ENCODE results near the genes HACD3, SLC24A1 and RPL4.

DNA sequence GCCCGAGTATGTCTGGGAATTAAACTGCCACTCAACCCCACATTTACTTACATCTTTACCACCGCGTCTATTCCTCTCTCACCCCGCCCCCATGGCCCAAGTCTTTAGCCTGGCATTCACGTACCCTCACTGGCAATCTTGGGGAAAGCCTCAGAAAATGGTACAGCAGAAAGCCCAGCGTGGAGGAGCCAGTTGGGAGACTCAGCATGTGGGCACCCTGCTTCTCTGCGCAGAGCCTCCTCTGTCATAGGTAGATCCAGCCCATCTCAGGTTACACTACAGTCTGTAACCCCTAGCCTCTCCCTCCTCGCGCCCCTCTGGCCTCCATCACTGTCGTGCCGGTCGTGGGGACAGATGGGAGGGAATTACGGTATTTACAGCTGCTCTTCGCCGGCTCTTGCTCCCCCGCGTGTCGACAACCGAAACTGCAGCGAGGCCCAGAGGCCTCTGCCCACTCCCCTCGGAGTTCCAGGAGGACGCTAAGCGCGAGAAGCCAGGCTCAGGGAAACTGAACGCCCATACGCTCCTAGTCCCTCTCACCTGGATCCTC is 6.3 kb upstream of the ANKDD1A start:
- RRBS: no CpG with 5 or more reads among the region's 26 CpGs

DNA sequence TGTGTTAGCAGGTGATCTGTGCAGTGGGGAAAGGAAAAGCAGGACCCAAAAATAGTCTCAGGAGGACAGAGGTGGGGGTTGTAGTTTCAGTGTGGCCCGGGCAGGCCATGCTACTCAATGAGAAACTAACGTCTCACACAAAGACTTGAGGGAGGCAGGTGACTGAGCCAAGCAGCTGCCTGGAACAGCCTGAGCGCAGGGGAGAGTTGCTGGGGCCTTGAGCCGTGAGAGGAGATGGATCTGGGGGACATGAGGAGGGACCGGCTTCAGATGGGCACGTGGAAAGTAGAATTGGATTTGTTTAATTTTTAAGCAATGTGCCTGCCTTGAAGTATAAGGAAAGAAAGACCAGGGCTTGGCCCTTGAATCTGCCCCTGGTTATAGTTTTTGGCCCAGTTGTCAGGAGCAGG is 18.6 kb downstream of the ANKDD1A start:
- RRBS: no CpG with 5 or more reads among the region's 6 CpGs

- RRBS: no CpG with 5 or more reads among the region's 9 CpGs
Observed at GRCh38 chr15:64985330-64985960, 4.3 kb downstream of the SPG21 start.

- RRBS: no CpG with 5 or more reads among the region's 5 CpGs
Observed at GRCh38 chr15:65009370-65010019, 19.8 kb upstream of the SPG21 start.

GRCh38 chr15:65049135-65050083 is 4.2 kb downstream of the SLC51B start:
- RRBS: no CpG with 5 or more reads among the region's 32 CpGs

- RRBS: no CpG with 5 or more reads among the region's 7 CpGs
Observed at GRCh38 chr15:65068705-65069250, 987 bp upstream of the RASL12 start.

GRCh38 chr15:65128896-65129401 is 4.7 kb downstream of the PDCD7 start:
- RRBS: no CpG with 5 or more reads among the region's 6 CpGs

GRCh38 chr15:65244273-65244752 is 33.0 kb upstream of the CILP start:
- RRBS: no CpG with 5 or more reads among the region's 6 CpGs

- RRBS: 0% methylated on average over 5 of the region's 22 CpGs
Observed at GRCh38 chr15:65287001-65287199, 217 bp upstream of the PARP16 start.

- RRBS: no CpG with 5 or more reads among the region's 2 CpGs
Observed at GRCh38 chr15:65411748-65411961, 11.1 kb downstream of the IGDCC4 start.

- RRBS: 2% methylated on average over 48 of the region's 79 CpGs
Observed at GRCh38 chr15:65530279-65530952, at the start of gene HACD3. Gene HACD3 (plus strand): TSS chr15:65530463.

DNA sequence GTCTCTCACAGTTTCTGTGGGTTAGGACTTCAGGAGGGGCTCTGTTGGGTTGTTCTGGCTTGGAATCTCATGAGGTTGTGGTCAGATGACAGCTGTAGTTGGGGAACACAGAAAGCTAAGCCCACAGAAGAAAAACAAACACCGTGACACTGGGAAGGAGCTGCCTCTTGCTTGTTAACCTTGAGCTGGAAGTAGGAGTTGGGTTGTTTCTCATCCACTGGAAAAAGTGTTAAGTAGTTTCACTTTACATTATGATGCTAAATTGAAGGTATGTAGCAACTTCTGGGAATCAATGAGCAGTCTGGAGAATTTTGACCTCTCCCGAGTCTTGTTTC is 20.4 kb downstream of the HACD3 start:
- RRBS: no CpG with 5 or more reads among the region's 2 CpGs

DNA sequence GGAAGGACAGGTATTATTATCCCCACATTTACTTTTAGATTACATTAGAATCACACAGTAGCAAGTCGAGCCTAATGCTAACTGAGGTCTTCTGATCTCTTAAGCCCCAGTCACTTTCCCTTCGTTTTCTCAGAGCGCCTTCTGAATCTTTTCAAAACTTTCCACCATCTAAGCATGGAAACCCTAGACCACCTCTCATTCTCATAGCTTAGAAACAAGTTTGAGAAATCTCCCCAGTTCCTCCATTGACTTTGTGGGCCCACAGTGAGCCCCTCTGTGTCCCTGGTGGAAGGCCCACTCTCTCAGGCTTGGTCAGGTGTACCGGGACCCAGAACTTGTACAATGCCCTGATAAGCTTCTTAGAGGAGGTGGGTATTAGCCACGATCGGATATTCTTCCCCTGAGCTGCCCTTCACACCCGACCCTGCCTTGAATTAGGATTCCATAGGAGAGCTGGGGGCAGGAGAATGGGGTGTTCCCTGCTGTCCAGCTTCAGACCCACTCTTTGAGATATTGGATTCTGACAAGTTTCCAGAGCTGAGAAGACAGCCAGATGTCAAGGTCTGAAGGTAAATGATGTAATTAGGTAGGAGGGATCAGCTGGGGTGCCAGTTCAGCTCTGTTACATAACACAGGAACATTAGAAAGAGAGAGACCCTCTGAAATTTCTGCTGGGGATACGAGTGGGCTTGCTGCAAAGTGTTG is at the start of gene SLC24A1:
SLC24A1 (plus strand) TSS at position 415 of the 705 bp plus-strand sequence.
- RRBS: no CpG with 5 or more reads among the region's 8 CpGs

DNA sequence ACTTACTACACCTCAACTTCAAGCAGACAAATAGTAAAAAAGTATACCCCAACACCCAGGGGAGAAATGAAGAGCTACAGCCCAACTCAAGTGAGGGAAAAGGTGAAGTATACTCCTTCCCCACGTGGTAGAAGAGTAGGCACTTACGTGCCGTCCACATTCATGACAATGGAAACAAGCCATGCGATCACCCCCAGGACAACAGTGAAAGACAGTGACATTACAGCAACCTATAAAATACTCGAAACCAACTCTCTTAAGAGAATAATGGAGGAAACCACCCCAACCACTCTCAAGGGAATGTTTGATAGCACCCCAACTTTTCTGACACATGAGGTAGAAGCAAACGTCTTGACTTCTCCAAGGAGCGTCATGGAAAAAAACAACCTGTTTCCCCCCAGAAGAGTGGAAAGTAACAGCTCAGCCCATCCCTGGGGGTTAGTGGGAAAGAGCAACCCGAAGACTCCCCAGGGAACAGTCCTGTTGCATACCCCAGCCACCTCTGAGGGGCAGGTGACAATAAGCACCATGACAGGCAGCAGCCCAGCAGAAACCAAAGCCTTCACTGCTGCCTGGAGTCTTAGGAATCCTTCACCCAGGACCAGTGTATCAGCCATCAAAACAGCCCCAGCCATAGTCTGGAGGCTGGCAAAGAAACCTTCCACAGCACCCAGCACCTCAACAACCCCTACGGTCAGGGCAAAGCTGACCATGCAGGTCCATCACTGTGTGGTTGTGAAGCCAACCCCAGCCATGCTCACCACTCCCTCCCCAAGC is 3.0 kb downstream of the SLC24A1 start:
- RRBS: no CpG with 5 or more reads among the region's 9 CpGs

- RRBS: no CpG with 5 or more reads among the region's 9 CpGs
Observed at GRCh38 chr15:65690335-65691551, 69.0 kb downstream of the SLC24A1 start.

DNA sequence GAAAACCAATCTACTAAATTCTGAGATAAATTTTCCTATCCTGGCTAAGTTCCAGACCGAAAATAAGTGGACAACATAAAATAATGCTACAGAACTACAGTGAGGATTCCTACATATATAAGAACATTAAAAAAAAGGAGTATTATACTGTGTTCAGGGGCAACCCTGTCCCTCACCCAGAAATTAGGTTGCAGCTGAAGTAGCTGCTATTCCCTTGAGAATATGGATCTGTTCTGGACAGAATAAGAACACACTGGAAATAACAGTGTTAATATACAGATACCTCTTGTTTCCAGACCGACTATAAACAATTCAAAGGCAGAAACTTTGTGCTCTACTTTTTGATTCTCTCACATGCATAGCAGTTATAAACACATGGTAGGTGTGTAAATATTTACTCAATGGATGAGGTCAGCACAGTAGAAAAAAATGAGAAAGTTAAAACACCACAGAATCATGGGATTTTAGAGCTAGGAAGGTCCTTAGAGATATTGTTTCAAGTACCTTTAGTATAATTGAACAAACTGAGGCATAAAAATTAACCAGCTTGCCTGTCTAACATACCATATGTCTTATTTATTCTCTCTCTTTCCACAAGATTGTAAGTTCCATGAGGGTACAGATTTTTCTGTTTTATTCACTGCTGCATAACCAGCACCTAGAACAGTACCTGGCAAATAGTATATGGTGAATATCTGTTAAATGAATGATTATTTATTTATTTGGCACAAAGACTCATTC is 25.2 kb downstream of the DENND4A start:
- RRBS: no CpG with 5 or more reads among the region's 2 CpGs

DNA sequence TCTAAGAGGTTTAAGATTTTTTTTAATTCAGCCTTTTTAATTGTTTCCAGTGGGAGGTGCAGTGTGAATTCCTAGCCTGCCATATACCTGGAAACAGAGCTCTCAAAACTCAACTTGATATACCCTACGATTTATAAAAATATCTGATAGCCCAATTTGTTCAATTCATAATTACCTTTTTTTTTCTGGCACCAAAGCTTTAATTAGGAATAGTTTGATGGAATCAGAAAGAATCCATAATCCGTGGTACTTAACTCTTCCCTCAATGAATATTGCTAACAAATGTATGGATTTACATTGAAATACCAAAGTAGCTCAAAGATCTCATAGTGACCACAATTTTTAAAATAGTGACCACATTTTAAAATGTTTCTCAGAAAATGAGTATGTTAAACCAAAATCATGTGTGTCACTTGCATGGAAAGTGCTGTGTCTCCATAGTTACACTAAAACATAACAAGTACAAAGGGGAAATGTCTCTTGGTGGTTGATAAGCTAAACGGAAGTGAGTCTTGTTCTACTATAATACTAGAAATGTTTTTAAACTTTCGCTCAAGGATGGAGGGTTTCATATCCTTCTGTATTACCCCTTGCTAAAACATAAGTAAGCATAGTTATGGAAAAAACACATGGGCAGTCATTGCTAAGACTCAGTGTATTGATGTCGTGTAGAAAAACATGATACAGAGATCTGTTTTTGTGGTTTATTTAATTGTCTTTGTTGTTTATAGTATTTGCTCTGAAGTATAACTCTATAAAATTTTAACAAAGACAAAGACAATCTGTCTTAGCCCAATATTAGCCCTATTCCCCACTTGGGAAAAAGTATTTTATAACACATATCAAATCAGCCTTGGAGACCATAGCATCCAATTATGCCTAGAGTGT is 26.8 kb upstream of the DENND4A start:
- RRBS: no CpG with 5 or more reads among the region's 5 CpGs

DNA sequence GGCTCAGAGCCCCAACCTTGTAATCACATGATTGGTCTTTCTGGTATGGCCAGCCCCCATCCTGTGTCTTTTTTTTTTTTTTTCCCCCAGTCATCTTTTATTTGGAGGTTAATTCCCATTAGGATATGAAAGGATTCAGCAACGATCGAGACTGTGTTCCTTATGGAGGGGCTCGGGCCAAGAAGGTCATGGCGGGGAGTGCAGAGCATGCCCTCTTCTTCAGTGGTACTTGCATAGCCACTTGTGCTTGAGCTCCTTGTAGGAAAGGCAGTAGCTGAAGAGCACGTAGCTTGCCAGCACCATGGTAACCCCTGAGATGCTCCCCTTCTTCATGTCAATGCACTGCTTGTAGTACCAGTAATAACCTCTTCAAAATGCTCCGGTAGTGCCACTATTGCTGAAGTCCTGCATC is 28.0 kb downstream of the MAP2K1 start:
- RRBS: no CpG with 5 or more reads among the region's 6 CpGs

GRCh38 chr15:66504294-66504985 is at the start of gene RPL4:
Gene RPL4 (minus strand): TSS chr15:66504855.
- RRBS: no CpG with 5 or more reads among the region's 27 CpGs

DNA sequence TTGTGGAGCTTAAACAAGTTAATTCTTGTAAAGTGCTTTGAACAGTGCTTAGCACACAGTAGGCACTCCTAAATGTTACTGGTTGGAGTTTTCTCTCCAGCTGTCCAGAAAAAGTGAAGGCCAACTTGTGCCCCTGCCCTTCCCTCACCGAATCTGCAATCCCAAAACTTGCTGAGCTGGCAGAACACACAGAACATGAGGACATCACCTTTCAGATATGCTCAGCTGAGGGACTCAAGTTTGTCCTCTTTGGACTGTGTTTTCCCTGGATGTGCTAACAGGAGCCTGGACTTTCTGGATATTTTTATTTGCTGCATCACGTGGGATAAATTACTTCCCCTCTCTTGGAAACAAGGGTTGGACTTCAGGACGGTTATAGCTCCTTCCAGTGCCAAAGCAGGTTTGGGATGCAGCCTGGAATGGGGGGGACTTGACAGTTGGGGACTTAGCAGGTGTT is 59.5 kb upstream of the SMAD6 start:
- RRBS: no CpG with 5 or more reads among the region's 3 CpGs